ENCODE data around the genes TERB2, SLC28A2, CTXN2 and EID1.

GRCh38 chr15:44838655-44839222, 102.4 kb downstream of the TRIM69 start:
- PRO-cap, 3 experiments: no peak in any of the 3 experiments
- RAMPAGE, long total RNA: no peak
- RRBS, 2 experiments: no CpG with 5 or more reads among the region's 3 CpGs

GRCh38 chr15:44956501-44956882, at the start of gene TERB2:
Gene TERB2 (plus strand): TSS chr15:44956687.
- PRO-cap, 3 experiments: no peak in any of the 3 experiments
- RAMPAGE, long total RNA: no peak
- RRBS, 2 experiments: no CpG with 5 or more reads among the region's 11 CpGs

DNA sequence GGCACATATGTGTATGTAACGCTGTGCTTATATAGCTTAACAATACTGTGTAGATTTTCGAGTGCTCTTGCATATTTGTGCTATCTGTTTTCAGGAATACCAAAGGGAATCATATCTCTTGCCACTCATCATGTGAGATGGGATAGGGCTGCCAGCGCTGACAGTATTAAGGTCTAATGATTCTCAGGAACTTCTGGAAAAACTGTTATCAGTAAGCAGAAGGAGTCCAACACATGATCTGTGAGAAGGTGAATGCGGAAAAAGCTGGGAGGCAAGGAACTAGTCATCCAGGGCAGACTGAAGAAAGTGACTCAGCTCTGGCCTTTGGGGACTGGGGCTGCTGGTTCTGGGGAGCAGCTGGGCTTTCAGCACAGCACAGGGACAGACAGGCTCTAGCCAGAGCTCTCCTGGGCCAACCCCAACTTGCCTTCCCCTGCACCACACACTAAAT, 34.3 kb downstream of the DUOX2 start:
- PRO-cap, 3 experiments: no peak in any of the 3 experiments
- RAMPAGE, long total RNA: no peak
- RRBS, 2 experiments: no CpG with 5 or more reads among the region's 4 CpGs

DNA sequence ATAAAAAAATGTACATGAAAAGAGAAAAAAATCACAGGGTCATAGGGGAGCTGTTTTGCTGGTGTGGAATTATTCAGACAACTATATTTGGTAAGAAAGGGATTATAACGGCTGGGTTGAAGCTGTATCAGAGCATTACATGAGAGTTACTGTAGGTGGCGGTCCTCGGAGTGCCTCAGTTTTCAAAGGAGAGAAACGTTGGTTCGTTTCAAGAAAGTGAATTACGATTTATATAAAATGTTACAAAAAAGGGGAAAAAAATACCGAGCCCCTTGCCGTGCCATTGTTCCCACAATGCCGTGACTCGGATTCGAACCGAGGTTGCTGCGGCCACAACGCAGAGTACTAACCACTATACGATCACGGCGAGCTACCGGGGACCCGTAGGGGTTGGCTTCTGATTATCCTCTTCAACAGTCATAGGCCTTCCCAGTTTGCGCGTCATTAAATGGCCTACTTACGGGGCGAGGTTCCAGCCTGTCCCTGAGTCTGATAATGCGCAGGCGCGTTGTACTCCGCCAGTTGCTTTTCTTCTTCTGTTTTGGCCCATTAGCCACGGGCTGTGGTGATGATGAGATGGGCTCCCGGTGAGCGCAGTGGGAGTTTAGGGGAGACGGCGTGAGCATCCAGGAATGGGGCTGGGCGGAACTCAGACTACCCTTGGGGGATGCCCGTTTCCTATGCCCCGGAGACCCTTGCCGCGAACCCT, 10.7 kb upstream of the SHF start:
- PRO-cap, 3 experiments: peak in 3 of 3 experiments; most common plus-strand start position 549 of the sequence (in 2); most common minus-strand start position 306 of the sequence (in 1)
- RAMPAGE, long total RNA: no peak
- RRBS, 2 experiments: 2 to 3% methylated on average over 6 of the region's 37 CpGs

DNA sequence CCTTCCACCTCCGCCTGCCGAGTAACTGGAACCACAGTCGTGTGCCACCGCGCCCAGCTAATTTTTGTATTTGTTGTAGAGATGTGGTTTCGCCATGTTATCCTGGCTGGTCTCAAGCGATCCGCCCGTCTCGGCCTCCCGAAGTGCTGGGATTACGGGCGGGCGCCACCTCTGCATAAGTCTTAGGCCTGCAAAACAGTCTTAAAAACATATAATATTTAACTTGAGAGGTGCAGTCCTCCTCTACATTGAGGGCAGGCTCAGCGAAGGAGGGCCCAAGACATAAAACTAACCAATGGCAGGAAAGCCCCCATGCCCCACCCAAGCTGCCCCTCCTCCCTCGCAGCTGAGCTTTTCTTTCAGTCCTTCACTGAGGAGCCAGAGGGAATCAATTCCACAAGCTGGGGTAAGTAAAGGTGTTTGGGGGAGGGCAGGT, at the start of gene SLC28A2:
Gene SLC28A2 (plus strand): TSS at position 362 of the 436 bp plus-strand sequence.
- PRO-cap, 3 experiments: no peak in any of the 3 experiments
- RAMPAGE, long total RNA: no peak
- RRBS, 2 experiments: no CpG with 5 or more reads among the region's 16 CpGs

DNA sequence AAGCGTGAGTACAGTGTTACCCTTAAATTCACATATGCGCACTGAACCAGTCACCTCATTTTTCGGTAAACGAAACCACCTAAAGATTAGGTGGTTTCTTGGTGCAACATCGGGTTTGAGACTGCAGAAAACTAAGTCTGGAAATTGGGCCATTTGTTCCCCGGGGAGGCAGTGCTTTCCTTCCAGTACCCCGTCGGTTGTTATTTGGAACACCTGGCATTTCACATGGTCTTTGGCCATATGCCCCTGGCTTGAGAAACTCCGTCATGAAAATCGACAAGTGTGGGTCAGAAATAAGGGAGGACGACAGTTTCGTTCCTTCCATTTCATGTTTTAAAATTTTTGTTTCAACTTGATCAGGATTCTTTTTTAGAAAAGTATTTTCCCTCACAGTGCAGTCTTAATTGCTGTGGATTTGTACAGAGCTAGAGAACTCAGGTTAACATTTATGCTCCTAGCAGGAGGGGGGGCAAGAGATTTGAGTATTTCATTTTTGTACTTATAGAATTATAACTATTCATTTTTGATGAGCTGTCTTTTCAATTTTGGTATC, 619 bp upstream of the GATM start:
- PRO-cap, 3 experiments: no peak in any of the 3 experiments
- RAMPAGE, long total RNA: no peak
- RRBS, 2 experiments: no CpG with 5 or more reads among the region's 12 CpGs

DNA sequence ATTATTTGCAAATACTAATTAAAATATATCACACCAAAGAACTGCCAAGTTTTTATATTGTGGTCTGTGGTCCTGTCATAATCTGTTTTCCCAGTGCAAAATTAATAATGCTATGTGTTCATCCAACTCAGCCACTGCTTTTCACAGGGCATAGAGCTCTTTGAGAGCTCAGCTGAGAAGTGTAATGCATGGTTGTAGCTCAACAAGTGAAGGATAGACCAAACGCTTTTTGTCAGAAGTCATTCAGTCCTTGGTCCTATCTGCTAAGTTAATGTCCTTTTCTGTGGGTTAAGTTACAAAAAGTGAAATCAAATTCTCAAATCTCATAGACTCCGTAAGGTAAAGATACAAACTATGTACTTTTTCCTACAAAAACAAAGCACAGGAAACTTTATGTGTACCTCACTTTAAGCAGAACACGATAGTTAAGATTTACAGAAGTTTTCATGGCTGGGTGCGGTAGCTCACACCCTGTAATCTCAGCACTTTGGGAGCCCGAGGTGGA, 41.0 kb downstream of the SLC30A4 start:
- PRO-cap, 3 experiments: no peak in any of the 3 experiments
- RAMPAGE, long total RNA: no peak
- RRBS, 2 experiments: no CpG with 5 or more reads among the region's 5 CpGs

DNA sequence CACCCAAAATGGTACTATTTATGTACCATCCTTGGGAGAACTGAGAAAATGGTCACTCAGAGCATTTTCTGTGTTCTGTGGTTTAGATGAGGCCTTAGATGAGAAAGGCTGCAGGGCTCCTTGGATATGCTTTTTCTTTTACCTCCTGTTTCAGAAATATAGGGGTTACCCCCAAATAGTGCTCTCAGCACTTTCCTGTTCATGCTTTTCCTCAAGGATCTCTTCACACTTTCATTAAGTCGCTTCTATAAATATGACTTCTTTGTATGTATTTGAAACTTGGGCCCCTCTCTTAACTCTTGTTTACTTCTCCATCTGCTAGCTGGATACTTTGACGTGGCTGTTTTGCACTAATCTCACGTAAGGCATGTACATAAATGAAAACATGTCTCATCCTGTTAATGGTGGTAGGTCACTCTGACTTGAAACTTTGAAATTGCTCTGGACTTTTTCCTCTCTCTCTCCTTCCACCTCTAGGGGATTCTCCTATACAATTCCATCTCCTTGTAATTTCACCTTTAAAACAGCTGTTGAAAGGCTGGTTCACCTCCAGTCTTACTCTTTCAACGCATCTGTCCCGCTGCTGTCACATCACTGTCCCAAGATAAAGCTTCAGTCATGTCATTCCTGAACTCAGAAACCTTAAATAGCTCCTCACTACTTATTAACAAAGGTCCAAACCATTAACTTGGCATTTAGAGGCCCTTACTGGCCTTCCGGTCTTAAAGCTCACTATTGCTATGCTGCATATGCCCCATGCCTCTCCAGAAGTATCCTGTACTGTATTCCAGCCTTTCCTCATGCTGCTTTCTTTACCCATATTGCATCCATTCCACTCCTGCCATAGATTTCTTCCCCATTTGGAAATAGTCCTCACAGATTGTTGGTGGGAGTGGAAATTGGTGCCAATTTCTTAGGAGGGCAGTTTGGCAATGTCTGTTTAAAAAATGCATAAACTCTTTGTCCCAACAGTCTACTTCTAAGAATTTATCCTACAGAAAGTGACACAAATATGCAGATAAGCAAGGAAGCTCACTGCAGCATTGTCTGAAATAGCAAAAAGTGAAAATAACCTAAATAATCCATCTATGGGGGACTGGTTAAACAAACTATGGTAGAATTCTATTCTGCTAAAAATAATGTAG, 1.2 kb downstream of the BLOC1S6 start:
- PRO-cap, 3 experiments: peak in 2 of 3 experiments; most common plus-strand start position 698 of the sequence (in 1); most common minus-strand start position 596 of the sequence (in 2)
- RAMPAGE, long total RNA: no peak
- RRBS, 2 experiments: no CpG with 5 or more reads among the region's 6 CpGs

- PRO-cap, 3 experiments: no peak in any of the 3 experiments
- RAMPAGE, long total RNA: no peak
- RRBS, 2 experiments: under 1 to 2% methylated on average over 4 of the region's 63 CpGs
Measured at GRCh38 chr15:45704358-45705280, 69.8 kb downstream of the SQOR start.

DNA sequence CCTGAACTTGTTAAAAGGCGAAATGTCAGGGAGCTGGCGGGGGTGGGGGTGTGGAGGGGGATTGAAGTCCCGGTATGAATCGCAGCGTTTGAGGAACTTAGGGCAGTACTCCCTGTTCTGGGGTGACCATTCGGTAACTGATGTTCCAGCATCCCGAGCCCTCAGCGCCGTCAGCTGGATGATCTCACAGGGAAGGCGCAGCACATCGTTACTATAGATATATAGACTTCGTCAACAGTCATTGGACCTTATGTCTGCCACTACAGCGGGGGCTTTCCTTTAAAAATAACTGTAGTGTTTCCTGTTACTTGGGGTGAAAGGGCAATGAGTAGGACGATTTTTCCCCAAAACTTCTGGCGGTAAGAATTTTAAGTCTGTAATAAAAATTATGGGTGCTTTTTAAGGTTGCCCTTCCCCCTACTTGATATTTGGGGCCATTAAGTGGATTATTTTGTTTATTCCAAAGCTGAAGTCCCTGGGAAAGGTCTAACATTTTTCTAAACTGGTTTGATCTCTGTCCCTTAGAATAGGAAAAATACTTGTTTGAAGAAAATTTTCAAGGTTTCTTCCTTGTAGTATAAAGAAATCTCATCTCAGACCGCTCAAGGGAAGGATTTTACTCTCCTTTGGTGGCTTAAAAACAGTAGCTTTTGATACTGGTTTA, 1.9 kb downstream of the SEMA6D start:
- PRO-cap, 3 experiments: peak in 2 of 3 experiments; most common plus-strand start position 231 of the sequence (in 1); most common minus-strand start position 186 of the sequence (in 2)
- RAMPAGE, long total RNA: no peak
- RRBS, 2 experiments: no CpG with 5 or more reads among the region's 16 CpGs

GRCh38 chr15:48177329-48177559, 851 bp downstream of the MYEF2 start:
- PRO-cap, 3 experiments: no peak in any of the 3 experiments
- RAMPAGE, long total RNA: no peak
- RRBS, 2 experiments: no CpG with 5 or more reads among the region's 5 CpGs

DNA sequence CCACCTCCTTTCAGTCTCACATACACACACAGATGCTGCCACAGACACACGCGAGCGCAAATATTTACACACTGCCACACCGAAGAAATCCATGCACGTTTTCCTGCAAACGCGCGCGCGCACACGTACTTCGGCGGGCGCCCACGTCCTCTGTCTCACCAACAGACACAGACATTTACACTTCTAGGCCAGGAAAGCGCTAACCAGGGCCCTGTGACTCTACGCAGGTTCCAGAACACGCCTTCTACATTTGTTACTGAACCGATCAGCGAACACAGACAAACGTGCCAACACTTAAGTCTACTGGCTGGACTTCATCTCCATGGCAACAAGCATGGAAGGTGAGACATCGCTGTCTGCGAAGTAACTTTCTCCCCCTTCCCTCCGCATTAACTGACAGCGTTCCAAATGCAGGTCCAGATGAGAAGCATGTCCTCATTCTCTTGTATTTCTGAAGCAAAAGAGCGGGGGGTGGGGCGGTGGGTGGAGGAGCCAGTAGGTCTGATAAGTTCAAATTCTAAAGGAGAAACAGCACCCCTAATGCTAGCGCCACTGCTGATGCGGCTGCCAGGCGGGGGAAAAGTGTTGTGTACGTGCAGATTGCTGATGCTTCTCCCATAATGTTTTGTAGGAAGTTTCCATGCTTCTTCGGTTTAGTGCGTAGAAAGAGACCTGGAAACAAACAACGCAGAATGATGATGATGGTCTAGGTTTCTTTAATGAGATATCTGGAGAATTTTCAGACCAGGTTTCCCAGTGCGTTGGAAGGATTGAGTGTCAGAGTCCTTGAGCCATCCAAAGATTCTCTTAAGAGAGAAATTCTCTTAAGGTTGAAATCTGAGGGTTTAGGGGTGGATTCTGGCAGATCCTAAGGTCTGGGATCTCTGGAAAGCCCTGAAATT, at the start of gene CTXN2:
Gene CTXN2 (plus strand): TSS at position 153 of the 902 bp plus-strand sequence.
- PRO-cap, 3 experiments: no peak in any of the 3 experiments
- RAMPAGE, long total RNA: no peak
- RRBS, 2 experiments: no CpG with 5 or more reads among the region's 35 CpGs

GRCh38 chr15:48330721-48331247, 445 bp upstream of the DUT start:
- PRO-cap, 3 experiments: no peak in any of the 3 experiments
- RAMPAGE, long total RNA: no peak
- RRBS, 2 experiments: 2% methylated on average over 16 of the region's 31 CpGs

DNA sequence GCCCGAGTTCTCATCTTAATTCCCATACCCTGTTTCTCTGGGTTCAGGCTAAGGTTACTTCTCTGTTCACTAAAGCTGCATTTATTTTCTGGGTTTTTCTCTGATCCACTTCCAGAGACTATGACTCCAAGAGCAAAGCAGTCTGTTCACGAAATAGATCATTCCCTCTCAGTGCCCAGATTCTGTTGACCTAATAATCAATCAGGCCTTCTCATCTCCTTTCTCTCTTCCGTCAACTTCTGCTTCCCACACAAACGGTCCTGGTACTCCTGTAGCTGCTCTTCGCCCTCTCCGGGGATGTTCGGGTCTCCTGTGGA, 61.3 kb downstream of the DUT start:
- PRO-cap, 3 experiments: peak in 1 of 3 experiments; most common plus-strand start position 253 of the sequence (in 1)
- RAMPAGE, long total RNA: no peak
- RRBS, 2 experiments: no CpG with 5 or more reads among the region's 7 CpGs

GRCh38 chr15:48520557-48521060, 124.9 kb downstream of the FBN1 start:
- PRO-cap, 3 experiments: no peak in any of the 3 experiments
- RAMPAGE, long total RNA: no peak
- RRBS, 2 experiments: 9 to 12% methylated on average over 4 of the region's 13 CpGs

- PRO-cap, 3 experiments: peak in 3 of 3 experiments; most common plus-strand start chr15:48645404 (in 1); most common minus-strand start chr15:48645312 (in 3)
- RAMPAGE, long total RNA: no peak
- RRBS, 2 experiments: 2 to 3% methylated on average over 21 to 23 of the region's 41 CpGs
Measured at GRCh38 chr15:48645205-48645586, 313 bp downstream of the FBN1 start.

GRCh38 chr15:48877824-48879082, at the start of gene EID1:
Gene EID1 (plus strand): TSS chr15:48878134.
- PRO-cap, 3 experiments: peak in 2 of 3 experiments; most common plus-strand start chr15:48878109 (in 2); most common minus-strand start chr15:48878009 (in 2)
- RAMPAGE, long total RNA: start-site peak on the plus strand at chr15:48878104-48878167, 771 and 1,512 reads in 2 replicates
- RRBS, 2 experiments: under 1% methylated on average over 5 of the region's 65 CpGs

DNA sequence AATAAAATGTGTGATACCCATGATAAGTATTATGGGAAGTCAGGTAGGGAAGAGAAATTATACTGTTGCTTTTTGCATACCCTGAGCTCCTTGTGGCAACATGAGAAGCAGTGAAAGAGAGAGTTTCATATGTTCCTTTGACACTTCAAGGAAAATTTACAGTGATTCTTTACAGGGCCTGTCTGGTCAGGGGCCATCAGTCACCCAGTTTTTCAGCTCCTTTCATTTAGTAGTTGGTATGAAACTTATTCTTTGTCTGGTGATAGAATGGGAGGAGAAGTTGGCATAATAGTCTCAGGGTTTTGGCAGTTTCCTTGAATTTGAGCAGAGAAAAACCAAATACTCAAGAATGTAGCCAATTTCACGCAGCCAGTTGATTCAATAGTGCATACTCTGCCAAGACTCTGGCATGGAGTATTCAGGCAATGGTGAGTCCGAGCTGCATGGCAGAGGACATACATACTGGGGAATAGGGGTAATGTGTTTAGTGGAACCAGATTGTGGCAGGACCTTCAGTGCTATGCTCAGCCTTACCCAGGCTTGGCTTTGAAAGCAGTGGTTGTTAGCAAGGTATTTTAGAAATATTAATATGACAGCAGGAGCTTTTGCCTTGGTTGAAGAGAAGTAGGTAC, 118.3 kb downstream of the GALK2 start:
- PRO-cap, 3 experiments: no peak in any of the 3 experiments
- RAMPAGE, long total RNA: no peak
- RRBS, 2 experiments: no CpG with 5 or more reads among the region's 2 CpGs

GRCh38 chr15:50164286-50165059, 17.5 kb upstream of the SLC27A2 start:
- PRO-cap, 3 experiments: no peak in any of the 3 experiments
- RAMPAGE, long total RNA: no peak
- RRBS, 2 experiments: no CpG with 5 or more reads among the region's 2 CpGs

- PRO-cap, 3 experiments: no peak in any of the 3 experiments
- RAMPAGE, long total RNA: no peak
- RRBS, 2 experiments: 2 to 3% methylated on average over 20 of the region's 45 CpGs
Measured at GRCh38 chr15:50182552-50183162, 661 bp downstream of the SLC27A2 start.

Measured in skeletal muscle tissue (tissue), 7 donors.